REH cell (cell line): ENCODE data around the gene TAAR2.

DNA sequence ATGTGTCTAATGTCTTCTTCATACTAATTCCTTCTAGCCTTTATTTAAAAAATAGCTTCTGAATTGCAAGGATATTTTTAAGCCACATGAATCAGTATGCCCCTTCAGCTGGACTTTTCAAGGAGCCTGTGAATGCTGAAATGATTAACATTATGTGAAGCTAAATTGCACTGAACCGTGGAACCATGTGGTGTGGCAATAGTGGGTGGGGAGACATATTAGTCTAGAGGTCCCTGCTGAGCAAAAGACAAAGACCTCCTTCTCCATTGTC lies 237.9 kb downstream of the LAMA2 start:
- PRO-cap: no peak

GRCh38 chr6:129130184-129130554 lies 247.2 kb downstream of the LAMA2 start:
- PRO-cap: no peak

GRCh38 chr6:129679831-129680469 lies 30.0 kb downstream of the ARHGAP18 start:
- PRO-cap: no peak

GRCh38 chr6:129744687-129745060 lies 34.7 kb upstream of the ARHGAP18 start:
- PRO-cap: no peak

DNA sequence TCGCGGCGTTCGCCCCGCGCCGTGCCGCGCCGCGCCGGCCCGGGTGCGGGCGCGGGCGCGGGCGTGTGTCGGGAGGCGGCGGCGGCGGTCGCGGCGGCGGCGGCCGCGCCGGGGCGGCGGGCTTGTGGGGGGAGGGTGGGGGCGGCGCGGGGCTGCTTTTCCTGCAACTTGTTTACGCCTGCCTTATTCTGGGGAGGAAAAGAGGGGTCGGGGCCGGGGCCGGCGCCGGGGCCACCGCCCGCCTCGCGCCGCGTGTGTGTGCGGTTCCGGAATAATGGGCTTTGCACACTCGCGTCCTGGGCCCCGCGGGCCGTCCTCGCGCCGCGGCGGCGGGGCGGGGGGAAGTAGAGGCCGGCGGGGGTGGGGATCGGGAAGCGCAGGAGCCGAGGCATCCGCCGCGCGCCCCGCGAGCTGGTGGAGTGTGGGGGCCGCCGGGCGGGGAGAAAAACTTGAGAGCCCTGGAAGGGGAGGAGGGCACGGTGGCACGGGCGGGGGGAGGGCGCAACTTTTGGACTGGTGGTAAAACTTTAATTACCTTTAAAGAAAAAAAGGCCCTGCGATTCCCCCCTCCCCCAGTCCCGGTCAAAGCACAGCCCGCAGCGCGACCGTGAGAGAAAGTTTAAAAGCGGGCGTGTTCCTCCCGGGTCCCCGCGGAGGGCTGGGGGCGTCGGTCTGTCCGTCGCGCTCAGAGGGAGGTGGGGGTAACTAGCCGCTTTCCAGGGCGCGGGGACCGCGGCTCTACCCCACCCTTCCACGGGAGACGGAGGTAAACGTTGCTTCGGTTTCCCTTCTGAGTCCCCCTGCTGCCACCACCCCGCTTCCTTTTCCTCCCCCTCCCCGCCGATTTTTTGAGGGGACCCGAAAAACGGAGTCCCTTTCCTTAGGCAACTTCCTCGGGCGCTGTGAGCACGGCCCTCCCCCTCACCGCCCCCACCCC lies 1.8 kb downstream of the L3MBTL3 start:
- PRO-cap: bidirectional peak, plus-strand start at position 347 of the sequence, minus-strand start at position 318 of the sequence; bidirectional peak, plus-strand start at position 675 of the sequence, minus-strand start at position 423 of the sequence

DNA sequence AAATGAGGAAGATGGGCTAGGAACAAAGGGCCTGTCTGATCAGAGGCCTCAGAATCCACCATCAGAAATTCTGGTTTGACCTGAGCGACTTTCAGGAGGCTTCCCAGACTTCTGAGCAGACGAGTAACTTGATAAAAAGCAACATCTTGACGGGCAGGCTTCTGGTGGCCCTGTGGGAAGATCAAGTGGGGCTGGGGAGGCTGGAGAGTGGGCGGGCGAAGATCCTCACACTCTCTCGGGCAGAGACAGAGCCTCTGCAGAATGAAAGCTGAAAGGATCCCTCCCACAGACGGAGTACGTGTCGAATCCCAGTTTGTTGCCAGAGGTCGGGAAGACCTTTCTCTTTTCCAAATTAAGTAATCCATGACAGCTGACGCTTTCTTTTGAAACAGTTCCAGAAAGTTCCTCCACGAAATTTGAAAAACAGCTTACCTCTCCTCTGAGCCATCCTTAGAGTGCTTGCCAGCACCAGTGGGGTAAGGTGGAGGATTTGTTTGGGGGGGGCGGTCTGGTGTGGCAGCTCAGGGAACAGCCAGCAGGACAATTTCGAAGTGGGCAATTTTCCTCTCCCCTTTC lies 155.7 kb upstream of the SMLR1 start:
- PRO-cap: no peak

DNA sequence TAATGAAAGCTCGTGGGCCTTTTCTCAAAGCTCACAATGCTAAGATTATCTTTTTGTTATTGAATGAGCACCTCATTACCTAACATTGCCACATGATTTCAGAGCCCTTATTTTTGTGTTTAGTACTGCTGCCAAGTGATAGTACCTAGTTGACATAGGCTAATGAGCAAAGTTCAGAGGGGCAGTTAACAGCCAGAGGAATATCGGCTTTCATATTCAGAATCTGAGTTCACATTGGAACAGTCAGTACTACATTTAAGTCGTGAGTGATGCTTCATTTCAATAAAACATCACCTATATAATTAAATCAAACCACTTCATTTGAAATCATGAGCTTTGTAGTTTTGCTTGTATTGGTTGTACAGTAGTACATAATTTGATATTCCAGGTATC lies 11.8 kb upstream of the SMLR1 start:
- PRO-cap: no peak

DNA sequence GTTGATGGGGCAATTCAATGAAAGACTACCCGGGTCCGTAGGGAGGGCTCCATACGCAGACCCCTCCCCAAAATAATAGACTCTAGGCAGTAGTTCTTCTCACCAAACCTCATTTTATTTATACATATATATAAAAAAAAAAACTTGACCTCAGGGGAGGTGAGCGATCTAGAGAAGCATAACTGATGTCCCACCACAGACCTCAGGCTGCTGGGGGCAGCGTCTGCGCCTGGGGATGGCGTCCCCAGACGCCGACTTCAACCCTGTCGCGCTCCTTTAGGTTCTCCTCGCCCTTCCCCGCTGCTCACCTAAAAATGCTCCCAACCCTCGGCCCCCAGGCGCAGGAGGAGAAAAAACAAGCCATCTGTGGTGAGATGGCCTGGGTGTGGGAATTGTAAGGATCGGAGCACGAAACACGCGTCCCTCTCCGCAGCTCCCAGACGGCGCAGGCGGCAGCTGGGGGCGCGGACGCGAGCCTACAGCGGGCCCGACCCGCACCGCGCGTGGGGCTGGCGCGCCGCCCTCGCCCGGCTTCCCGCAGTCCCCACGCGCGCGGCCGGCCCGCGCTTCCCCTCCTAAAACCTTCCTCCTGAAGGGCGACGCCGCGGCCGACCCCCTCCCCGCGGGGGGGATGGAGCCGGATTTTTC lies 849 bp downstream of the EPB41L2 start:
- PRO-cap: bidirectional peak, plus-strand start at position 439 of the sequence, minus-strand start at position 282 of the sequence

- PRO-cap: no peak
Measured at GRCh38 chr6:131295051-131295600, 159.9 kb downstream of the AKAP7 start.

GRCh38 chr6:131383716-131384530 lies 189.1 kb upstream of the ARG1 start:
- PRO-cap: no peak

GRCh38 chr6:131510041-131510685 lies 62.9 kb upstream of the ARG1 start:
- PRO-cap: no peak

- PRO-cap: no peak
Measured at GRCh38 chr6:131652411-131652938, 15.4 kb downstream of the ENPP3 start.

- PRO-cap: no peak
Measured at GRCh38 chr6:131949567-131949691, 1.7 kb downstream of the CCN2 start.

- PRO-cap: unidirectional peak, plus-strand start at chr6:131950879
Measured at GRCh38 chr6:131950751-131951019, 487 bp downstream of the CCN2 start.

- PRO-cap: bidirectional peak, plus-strand start at chr6:132070679, minus-strand start at chr6:132070488
Measured at GRCh38 chr6:132070175-132070745, 119.1 kb upstream of the CCN2 start.

GRCh38 chr6:132624122-132624517 lies at the start of gene TAAR2:
TAAR2 (minus strand) TSS chr6:132624275.
- PRO-cap: no peak

- PRO-cap: no peak
Measured at GRCh38 chr6:132734279-132735265, 20.7 kb upstream of the VNN1 start.

GRCh38 chr6:132763177-132763705 lies 5.5 kb upstream of the VNN2 start:
- PRO-cap: bidirectional peak, plus-strand start at chr6:132763506, minus-strand start at chr6:132763431

DNA sequence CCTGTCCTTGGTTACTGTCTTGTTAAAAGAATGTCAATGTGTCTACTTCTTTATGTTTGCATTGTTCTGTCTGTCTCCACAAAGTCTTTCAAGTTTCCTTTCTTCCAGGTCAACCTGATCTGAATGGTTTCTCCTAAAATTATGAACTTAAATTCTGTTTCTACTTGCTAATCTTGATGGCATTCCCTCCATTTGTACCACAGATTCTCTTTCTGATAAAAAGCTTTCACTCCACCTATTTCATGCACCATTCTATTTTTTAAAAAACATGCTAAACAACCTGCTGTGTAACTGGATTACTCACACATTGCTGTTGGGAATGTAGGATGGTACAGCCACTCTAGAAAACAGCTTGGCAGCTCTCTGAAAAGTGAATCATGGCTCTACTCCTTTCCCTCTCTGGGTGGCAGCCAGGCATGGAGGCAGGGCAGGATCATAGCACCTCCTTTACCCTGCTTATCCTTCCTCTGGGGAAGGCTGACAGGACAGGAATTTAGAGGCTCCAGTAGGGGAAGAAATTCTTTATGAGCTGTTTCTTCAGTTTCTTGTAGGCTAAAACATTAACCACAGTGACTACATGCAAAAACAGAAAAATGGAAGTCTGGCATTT lies 6.6 kb upstream of the VNN2 start:
- PRO-cap: no peak

- PRO-cap: no peak
Measured at GRCh38 chr6:132818618-132819286, 4.4 kb downstream of the RPS12 start.